ENCODE measurements around the genes PRKCQ and TAF3.

DNA sequence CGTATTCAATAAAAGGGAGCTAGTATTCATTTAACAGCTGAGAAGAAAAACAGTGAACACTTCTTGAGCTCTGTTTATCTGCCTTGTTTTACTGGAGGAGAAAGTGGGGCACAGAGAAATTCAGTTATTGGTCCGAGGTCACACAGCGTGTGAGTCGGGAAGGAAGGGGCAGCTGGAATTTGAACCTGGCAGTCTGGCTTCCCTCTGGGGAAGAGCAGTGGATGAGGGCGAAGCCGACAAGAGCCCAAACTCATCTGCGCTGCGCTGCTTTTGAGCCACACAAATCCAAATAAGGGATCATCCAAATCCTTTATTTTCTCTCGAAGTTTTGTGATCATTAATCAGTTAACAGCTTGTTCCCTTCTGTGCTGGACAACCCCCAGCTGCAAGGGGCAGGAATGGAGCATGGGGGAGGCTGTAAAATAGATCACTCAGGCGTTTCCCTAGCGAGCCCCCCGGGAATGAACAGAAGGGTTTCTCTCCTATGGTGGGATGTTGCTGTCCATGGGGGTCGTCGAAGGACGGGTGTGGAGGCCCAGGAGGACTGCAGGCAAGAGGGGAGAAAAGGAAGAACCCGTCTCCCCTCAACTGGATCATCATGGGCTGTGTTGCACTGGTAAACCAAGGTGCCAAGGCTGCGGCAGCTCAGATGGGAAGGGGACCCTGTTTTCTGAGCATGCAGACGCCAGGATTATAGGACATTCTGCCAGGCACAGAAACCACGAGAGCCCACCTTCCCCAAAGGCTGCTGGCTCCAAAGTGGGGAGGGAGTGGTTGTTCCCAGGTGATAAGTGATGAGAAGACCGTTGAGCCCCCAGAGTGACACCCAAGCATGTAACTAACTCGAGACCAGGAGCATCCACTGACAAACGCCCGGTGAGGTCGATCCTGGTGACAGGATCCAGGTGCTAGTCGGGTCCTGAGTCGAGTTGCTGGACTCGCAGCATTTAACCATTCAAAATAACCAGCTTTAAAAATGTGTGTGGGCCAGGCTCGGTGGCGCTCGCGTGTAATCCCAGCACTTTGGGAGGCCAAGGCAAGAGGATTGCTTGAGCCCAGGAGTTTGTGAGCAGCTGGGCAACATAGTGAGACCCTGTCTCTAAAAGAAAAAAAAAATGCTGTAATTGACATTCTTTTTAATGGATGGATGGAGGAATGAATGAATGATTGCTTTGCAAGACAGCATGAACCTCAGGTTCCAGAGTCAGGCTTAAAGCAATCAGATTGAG is 23.2 kb upstream of the PFKFB3 start:
- PRO-cap, 3 experiments: no peak in any of the 3 experiments

- PRO-cap, 3 experiments: no peak in any of the 3 experiments
These were observed 14.2 kb downstream of the PFKFB3 start for GRCh38 chr10:6216623-6217738.

GRCh38 chr10:6226144-6226976 is 23.6 kb downstream of the PFKFB3 start:
- PRO-cap, 3 experiments: no peak in any of the 3 experiments

- PRO-cap, 3 experiments: no peak in any of the 3 experiments
These were observed 48.4 kb downstream of the PFKFB3 start for GRCh38 chr10:6251215-6251414.

DNA sequence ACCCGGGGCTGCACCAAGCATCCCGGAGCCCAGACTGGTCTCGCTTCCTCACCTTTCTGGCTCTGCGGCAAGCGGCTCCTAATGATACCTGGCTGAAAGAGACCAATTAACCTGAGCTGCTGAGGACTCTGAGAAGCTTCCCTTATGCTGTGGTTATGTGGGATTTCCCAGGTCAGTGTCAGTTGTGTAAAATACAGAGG is 51.5 kb downstream of the PFKFB3 start:
- PRO-cap, 3 experiments: no peak in any of the 3 experiments

GRCh38 chr10:6274575-6274995 is 71.9 kb downstream of the PFKFB3 start:
- PRO-cap, 3 experiments: no peak in any of the 3 experiments

DNA sequence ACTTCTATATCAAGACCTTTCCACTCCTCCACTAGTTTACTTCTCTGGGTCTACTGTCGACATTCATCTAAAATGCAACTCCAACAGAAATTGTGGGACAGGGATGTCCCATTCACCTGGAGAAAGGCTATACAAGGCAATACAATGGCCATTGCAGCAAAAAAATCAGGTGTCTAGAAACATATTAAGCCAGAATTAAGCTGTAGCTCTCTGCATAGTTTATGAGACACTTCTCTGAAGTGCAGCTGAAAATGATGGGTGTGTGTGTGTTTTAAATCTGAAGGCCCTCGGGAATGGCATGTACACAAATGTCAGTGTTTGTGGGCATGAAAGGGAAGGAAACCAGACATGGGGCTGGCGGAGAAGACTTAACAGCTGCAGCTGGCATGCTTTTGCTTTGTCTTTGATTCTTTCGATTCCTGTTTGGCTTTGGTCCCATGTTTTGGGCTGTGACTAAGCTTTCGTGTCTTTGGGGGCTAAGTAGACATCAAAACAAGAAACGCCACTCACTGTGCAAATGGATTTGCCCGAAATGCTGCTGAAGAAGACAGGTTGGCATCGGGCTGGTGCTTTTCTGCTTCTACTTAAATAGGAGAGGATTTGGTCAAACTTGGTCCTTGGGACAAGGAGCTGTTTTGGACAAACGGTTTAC is 179.3 kb downstream of the PFKFB3 start:
- PRO-cap, 3 experiments: peak in 1 of 3 experiments; most common plus-strand start position 516 of the sequence (in 1); most common minus-strand start position 295 of the sequence (in 1)

- PRO-cap, 3 experiments: no peak in any of the 3 experiments
These were observed 64.6 kb downstream of the PRKCQ start for GRCh38 chr10:6515333-6515950.

GRCh38 chr10:6543410-6543885 is 36.6 kb downstream of the PRKCQ start:
- PRO-cap, 3 experiments: no peak in any of the 3 experiments

GRCh38 chr10:6579125-6579811 is 808 bp downstream of the PRKCQ start:
- PRO-cap, 3 experiments: no peak in any of the 3 experiments

- PRO-cap, 3 experiments: peak in 1 of 3 experiments; most common plus-strand start chr10:6580556 (in 1); most common minus-strand start chr10:6580265 (in 1)
These were observed at the start of gene PRKCQ for GRCh38 chr10:6579934-6581214. Gene PRKCQ (minus strand): TSS chr10:6580276.

DNA sequence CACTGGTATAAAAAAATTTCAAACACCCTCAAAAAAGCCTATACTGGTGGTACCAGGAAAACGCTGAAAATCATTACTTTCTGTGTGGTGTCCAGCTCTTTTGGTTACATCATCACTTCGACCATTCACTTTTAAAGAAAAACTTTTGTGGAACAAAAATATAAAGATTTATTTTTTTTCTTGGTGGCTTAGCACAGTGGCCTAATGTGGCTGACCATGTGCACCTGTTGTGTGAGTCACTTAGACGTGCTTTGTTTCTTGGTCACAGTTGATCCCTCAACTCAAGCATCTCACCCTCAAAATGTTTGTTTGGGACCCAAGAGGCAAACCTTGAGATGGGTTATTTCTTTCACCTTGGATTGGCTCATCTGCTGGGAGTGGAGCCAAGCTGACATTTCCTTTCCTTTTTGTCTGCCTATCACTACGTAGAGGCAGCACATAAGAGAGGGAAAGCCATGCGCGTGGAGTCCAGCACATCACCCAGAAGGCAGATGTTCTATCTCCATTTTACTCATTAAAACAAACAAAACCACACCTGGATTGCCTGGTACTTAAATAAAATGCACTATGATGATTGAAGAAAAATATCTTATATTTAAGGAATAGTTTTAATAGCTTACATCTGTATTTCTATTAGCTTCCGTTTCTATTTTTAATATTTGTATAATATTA is 6.4 kb upstream of the PRKCQ start:
- PRO-cap, 3 experiments: no peak in any of the 3 experiments

DNA sequence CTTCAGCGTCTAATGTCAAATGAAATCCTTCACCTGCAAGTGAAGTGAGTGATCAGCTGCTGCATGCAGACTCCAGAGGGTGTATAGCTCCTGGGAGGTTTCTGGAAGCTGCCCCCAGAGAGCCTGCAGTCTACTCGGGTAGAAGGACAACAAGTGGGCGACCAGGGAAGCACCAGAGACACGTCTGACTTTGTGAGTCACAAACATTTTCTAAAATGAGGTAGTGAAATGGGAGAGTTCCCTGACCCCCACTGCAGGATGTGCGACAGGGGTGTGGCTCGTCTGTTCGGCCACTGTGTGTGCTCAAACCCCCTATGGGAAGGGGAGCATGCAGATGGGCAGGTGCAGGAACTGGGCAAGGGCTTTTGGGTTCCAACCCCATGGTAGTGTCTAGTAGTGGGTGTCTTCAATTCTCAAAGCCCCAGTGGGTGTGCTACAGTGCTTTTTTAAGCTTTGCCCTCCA is 177.1 kb upstream of the PRKCQ start:
- PRO-cap, 3 experiments: no peak in any of the 3 experiments

- PRO-cap, 3 experiments: no peak in any of the 3 experiments
These were observed 336.9 kb upstream of the PRKCQ start for GRCh38 chr10:6916840-6917588.

GRCh38 chr10:6987576-6988198 is 407.6 kb upstream of the PRKCQ start:
- PRO-cap, 3 experiments: no peak in any of the 3 experiments

DNA sequence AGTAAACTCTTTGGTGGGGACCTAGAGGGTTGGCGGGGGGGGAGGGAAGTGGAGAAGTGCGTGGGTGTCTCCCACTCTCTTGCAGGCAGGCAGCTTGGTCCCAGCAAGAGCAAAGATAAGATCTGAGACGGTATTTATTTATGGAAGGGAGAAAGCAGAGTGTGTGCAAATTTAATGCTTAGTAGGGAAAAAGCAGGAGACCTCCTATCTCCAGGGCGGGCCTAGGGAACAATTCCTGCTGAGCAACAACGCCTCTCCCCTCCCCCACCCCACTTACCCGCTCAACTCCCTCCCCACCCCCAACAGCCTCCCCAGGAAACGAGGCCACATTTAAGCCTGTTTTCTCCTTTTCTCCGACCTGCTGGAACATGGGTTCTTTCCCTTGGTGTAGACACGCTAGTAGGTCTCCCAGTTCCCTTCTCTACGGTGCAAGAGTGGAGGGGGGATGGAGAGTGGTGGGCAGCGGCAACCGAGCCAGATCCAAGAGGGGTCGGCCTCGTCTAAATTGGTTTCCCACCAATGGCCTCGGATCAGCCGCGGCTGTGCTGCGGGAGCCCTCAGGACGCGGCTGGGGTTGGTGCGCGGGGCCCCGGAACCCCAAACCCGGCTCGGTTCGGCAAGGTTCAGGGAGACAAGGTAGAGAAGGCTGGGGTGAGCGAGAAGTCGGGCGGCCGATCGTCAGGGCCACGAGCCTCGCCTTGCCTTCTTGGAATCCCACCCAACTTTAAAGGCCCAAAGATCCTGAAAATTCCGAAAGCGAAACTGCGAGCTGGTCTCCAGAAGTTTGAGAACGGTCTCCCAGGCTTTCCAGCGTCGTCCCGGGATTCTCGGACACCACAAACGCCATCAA is 3.7 kb downstream of the SFMBT2 start:
- PRO-cap, 3 experiments: no peak in any of the 3 experiments

DNA sequence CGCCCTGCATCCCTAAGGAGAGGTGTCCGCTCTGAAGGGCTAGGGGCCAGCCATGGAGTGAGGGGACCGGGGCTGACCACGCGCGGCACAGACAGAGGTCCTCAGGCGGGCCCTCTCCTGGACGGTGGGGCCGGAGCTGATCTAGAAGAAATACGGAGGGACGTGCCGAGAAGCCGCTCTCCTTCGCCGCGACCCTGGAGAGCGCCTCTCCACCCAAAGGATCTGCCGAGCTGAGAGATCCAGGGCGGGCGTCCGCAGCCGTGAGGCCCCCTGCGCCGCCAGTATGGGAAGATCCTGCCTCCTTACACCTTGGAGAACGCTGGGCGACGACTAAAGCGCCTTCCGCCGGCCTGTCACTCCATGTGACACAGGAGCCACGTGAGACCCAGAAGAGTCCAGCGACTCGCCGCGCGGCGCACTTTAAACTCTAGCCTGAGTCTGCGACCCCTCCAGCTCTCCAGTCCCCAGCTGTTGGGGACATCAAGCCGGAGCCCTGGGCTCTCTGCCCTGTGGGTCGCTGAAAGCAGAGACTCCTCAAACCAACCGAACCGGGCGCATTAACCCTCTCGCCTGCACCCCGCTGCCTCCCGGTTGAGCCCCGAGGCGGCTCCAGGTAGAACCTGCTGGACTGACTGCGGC is 1.5 kb upstream of the SFMBT2 start:
- PRO-cap, 3 experiments: peak in 3 of 3 experiments; most common plus-strand start position 423 of the sequence (in 3); most common minus-strand start position 332 of the sequence (in 3)

DNA sequence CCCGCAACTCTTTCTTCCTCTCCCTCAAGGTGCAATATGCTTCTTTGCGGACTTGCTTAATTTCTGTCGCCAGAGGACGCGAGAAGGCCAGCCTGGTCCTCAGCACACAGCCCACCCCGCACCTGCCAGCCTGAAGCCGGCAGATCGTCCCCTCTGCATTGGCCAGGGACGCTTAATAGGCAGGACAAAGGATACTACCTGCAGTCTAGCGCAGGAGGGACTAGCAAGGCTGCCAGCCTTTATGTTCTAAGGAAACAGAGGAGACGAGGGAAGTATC is 1.1 kb upstream of the ITIH5 start:
- PRO-cap, 3 experiments: no peak in any of the 3 experiments

DNA sequence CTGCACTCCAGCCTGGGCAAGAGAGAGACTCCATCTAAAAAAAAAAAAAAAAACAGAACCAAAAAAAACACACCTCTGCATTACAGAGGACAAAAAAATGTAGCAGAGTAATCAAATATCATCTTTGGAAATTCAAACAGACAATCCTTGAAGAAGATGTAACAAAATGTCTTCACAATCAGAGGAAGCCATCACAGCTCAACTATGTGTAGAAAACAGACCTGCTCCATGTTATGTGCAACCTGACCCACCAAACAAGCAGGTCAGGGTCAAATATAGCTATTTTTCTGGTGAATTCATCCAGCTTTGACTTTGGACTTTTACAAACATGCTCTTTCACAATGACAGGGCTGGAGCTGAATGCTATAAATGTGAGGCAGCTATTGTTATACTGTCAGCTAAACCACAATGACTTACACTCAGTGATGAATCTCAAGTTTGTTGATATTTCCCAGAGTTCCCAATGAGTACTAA is 2.7 kb upstream of the ITIH2 start:
- PRO-cap, 3 experiments: no peak in any of the 3 experiments

- PRO-cap, 3 experiments: peak in 3 of 3 experiments; most common plus-strand start chr10:7818526 (in 2); most common minus-strand start chr10:7818358 (in 1)
These were observed at the start of gene TAF3 for GRCh38 chr10:7818184-7818974. Gene TAF3 (plus strand): TSS chr10:7818505.